Placental pericyte (primary cell): ENCODE data around the gene RAB23.

DNA sequence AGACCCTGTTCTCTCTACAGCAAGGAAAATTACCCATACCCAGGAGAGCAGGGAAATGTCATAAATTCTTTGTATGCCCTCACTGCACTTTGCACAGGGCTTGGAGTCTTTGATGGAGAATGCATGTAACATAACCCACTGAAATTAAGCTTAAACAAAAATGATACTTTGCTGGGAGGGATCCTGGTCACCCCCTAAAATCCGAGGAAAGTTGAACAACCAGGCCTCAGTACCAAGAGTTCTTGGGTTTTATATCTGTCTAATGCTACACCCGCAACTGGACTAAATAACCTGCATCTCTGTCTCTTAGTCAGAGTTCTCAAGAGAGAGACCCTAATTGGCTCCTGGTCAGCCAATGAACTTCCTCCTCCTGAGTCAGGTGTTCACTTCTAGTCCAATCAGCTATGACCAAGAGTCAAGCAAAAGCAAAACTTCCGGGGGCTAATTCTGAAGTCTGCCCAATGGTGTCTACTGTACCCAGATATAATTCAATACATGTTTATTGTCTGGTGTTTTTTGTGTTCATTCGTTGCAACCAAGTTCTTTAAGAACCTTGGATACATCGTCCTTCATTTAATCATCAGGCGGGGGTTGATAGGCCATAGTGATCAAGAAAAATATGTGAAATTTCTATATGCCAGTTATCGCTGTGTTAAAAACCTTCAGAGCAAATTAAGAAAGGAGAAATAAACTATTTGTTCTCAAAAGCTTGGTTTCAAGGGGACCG is 61.0 kb downstream of the GCLC start:
- CAGE, long polyA plus RNA, result no peak

DNA sequence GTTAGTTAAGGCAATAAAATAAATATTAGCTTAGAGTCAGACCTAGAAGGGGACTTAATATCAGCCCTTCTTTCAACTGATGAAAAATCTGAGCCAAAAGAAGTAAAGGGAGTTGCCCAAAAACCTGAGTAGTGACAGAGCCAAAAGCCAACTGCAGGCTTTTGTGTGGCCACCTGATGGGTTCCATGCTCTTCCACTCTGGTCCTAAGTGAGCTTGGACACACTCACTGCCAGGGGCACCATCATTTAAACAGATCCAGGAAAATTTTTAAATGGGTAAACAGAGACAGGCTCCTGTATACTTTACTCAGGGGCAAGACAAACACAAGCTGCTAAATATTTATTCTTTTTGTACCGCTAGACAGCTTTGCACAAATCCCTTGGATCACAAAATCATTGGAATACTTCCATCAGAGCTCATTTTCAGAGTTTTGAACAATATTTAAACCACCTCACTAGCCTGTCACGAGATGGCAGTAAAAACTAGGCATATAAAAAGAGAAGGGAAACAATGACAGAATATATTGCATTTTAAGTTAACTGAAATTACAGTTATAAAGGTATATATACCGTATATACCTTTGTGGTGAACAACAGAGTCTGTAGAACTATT is 31.4 kb downstream of the GCLC start:
- CAGE, long polyA plus RNA, result no peak

DNA sequence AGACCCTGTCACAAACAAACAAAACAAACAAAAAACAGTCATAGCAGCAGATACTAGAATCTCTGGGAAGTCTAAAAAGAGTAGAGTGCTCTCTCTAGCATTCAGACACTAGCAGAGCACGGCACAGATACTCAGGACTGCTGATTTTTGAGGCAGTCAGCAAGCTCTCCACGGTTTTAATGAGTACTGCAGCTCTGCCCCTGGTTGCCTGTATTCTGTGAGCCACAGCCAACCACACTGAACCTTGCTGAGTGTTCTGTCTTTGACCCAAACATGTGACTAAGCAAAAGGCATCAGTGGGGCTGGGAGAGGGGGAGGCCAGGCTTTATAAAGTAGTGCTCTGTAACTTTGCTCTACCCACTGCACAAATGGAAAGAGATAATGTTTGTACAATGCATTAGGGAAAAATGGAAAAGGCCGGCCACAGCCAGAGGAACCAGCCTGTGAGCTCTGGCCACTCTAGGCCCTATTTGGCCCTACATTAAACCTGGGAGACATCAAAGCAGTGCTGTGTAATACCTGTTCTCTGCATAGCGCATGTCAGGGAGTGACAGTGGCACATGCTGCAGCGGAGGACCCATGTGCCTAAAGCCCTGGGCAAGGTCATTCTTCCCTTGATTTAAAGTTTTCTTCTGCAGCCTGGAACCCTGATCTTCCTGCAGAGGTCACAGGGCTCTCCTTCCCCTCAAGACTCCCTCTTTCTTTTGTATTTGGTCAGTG is 22.0 kb downstream of the KLHL31 start:
- CAGE, long polyA plus RNA, result no peak

DNA sequence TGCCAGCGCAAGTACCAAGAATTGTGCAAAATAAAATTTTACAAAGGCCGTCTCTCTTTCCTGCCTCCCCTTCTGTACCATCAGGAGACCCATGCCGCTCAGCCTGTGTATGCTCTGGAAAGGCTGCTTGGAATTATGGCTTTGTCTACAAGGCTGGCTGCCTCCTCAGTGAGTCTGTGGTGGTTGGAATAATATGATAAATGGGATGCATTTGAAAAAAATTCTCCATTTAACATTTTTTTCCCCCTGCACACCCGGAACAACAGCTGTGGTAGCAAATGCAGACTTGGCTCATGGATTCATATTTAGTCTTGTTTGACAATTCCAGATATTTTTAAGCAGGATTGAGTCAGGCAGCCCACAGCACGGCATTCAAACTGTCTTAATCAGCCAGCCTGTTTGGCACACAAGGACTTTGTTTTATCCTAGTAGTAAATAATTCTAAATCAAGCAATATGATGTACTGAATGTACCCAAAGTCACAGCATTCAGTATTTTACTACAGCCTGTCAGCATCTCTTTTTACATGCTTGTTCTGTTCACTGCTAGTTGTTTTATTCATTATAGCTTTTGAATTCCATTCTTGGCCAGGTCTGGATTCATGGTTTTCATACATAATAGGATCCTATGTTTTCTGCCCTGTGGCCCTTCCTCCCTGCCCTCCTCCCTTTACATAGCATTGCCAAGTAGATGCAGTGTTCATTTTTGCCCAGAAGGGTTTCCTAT is 68.0 kb downstream of the LRRC1 start:
- CAGE, long polyA plus RNA, result no peak

DNA sequence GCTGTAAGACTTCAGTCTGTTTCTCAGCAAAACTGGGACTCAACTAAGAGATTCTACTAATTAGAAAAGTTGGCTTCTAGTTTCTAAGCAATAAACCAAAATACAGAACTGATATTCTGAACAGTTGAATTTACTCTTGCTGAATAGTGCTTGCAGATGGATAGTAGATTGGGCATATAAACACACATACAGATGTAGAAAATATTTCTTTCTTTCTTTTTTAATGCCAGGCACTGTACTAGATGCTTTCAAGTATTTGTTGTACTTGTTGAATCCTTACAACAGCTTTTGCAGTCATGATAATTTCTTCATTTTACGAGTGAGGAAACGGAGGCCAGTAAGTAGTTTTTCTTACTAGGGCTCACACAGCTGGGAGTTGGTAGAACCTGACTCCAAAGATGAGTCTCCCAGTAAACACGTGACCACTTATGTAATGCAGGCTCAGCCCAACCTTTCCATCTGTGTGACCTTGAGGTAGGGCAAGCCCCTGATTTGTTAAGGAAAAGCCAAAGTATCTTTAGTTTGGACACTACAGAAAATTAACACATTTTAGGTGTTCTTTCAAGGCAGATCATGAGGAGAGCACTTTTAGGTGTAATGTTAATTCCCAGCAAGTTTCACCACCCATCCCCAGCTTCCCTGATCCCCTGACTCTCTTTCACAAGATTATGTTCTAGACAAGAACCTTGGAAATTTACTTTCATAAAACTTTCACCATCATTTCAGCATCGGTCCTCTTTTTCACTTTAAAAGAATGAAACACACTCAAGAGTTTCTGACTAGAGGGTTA is 111.2 kb downstream of the LRRC1 start:
- CAGE, long polyA plus RNA, result no peak

- CAGE, long polyA plus RNA, result no peak
Observed at GRCh38 chr6:56514451-56514861, 267.1 kb upstream of the COL21A1 start.

DNA sequence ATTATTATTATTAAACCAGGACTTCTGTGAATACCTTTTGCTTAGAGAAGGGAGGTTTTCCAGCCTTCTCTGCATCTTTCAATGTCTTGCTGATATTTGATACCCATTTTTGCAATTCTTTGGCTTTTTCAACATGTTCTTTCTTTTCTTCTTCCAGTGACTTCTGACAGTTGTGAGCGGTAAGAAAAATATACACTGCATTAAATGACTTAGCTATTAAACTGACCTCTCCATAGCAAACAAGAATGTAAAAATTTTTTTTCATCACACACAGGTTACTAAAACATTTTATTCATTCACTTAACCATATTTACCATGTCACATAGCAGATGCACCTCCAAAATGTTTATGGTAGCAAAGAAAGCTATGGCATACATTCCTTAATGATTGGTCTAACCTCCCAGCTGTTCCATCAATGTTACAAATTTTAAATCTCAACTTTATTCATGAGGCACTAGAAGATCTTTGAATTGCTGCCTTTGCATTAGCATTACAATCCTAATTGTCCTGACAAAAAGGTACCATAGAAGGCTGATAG is 340.2 kb downstream of the DST start:
- CAGE, long polyA plus RNA, result no peak

- CAGE, long polyA plus RNA, result no peak
Observed at GRCh38 chr6:56618306-56619467, 335.9 kb downstream of the DST start.

DNA sequence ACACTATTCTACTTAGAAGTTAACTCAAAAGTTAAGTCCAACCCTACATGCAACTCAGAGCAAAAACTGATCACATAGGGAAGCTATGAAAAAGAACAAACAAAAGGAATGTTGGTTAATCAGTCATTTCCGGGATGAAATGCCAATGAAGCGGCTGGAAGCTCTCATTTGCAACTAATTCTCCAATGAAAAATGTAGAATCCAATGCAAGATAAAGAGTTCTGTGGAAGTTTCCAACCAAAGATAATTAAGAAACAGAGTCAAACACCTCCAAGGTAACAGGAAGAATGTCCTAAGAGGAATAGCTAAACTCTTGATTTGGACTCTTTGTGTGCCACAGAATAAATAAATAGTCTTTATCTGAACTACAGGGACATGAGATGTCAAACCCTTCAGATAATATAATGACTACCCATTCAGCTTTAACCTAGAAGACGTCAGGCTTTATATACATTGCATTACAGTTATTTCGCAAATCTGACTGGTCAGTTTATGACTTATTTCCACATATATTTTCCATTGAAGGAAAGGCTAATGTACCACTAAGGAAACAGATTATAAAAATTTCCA is 264.0 kb downstream of the DST start:
- CAGE, long polyA plus RNA, result no peak

DNA sequence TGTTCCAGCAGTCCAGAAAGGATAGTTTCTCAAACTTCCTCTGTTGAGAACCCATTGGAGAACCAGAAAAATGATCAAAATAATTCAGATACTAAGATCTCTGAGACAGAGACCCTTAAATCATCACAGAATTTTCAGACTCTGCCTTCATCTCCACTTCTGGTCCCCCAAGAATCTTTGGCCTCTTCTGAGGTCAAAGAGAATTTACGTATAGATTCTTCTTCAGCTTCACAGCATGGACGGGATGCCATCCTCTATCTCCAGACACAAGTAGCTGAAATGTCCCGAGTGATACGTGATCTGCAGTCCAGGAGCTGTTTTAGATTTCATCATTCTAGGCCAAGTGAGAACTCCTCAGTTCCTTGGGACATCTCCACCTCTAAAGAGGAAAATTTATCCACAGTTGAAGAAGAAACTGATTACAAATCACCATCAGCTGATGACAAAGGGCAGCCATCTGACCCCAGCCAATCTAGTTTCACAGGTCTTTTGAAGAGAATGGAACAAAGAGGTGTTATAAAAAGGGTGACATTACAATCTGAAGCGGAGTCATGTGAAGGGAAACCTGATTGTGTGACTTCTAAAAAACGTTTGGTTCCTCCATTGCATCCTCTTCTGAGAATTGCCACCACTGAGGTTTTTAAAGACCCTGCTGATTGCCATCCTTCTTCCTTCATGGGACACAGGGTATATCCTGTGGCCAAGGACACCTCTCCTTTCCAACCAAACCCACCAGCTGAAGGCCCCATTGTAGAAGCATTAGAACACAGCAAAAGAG is 10.9 kb downstream of the ZNF451 start:
- CAGE, long polyA plus RNA, result no peak

GRCh38 chr6:57147775-57148682 is 24.1 kb upstream of the BAG2 start:
- CAGE, long polyA plus RNA, result no peak

GRCh38 chr6:57172445-57172981 is 387 bp downstream of the BAG2 start:
- CAGE, long polyA plus RNA, result no peak

DNA sequence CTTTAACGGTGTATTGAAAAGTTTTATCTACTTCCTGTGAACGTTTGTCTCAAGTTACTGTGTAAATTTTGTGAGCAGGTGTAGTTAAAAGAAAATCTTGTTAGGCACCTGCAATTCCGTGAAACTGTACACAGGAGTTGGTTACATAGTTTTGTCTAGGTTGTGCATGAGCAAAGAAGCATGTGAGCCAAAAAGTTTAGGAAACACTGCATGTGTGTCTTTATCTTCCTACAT is 1.4 kb downstream of the BAG2 start:
- CAGE, long polyA plus RNA, result no peak

DNA sequence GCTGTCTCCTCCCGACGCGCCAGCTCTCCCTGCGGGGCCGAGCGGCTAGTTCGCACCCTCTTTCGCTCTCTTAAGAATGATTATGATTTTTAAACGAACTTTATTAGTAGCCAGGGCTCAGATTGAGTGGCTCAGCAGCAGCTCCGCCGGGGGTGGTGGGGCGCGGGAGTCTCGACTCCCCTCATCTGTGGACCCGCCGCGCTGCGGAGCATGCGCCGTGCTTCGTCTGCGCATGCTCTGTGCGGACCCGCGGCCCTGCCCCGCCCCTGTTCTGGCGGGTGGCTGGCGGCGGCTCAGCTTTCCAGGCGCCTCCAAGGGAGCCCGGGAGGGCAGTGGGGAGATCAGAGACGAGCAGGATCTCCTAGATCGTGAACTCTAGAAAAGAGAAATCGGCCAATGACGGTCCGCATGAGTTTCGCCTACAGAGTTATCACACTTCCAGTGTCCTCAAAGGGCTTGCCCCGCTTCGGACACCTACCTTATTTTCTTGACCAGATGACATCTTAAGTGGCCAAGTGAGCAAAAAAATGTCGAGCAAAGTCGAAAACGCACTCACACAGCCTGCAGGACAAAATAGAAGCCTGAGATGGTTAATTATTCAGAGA is at the start of gene RAB23:
RAB23 (minus strand) TSS at position 212 of the 605 bp plus-strand sequence.
- CAGE, long polyA plus RNA, result no peak

DNA sequence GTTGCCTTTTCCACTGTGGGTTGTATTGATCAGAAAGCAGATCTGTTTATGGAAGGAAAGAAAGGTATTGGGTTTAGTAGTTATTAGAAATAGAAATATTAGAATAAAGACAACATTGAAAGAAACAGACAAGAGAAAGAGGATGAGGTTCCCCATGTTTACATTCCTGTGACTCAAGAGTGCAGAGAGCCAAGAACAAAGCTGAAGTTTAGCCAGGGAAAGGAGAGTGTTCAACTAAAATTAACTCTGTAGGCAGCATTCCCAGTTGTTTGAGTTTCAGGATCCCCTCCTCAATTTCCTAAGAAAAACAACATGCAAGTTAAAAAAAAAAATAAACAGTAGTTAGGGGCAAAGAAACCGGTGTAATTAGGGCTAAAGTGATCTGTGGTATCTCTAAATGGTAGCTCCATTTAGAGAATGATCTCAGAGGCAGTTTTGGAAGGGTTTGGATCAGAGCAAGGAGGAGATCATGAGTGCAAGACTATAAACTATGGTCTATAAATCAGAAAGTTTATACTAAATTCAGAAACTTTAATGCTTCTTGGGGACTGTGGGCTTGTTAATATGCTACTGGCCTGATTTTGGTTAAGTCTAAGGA is 30.9 kb upstream of the RAB23 start:
- CAGE, long polyA plus RNA, result no peak

DNA sequence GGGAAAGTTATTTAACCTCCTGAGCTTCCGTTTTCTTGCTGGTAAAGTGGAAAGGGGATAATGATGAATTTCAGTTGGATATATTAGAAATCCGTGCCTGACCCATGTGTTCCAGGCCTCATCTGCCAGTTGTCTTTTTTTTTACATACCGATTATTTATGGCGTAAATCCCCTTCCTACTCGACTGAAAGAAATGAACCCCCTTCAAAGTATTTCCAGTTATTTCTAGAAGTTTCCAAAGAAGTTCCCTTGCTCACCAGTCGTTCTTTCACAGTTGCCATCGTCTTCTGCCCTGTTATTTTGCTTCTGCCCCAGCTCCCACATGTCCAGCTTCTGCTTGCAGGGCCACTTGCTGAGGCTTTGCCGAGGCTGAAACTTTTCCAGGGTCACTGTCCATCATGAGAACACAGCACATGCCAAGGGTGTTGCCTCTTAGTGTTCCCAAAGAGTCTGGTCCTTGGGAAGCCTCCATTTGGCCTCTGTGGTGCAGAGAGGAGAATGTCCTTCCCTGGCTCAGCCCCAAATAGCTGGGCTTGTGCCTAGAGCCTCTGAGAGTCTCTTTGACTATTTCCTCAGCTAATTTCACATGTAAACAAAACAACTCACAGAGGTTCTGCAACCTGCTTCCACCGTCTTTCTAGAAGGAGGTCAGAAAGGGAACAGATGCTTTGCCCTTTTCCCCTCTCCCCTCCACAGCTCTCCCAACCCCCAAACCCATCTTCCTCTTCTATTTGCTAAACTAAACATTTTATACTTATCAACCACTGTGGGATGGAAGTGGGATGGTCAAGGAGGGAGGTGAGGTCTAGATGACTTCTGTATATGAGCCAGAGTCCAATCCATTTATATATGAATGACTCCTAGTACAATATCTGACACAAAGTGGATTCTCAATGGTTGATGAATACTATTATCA is 40.3 kb upstream of the RAB23 start:
- CAGE, long polyA plus RNA, result no peak

DNA sequence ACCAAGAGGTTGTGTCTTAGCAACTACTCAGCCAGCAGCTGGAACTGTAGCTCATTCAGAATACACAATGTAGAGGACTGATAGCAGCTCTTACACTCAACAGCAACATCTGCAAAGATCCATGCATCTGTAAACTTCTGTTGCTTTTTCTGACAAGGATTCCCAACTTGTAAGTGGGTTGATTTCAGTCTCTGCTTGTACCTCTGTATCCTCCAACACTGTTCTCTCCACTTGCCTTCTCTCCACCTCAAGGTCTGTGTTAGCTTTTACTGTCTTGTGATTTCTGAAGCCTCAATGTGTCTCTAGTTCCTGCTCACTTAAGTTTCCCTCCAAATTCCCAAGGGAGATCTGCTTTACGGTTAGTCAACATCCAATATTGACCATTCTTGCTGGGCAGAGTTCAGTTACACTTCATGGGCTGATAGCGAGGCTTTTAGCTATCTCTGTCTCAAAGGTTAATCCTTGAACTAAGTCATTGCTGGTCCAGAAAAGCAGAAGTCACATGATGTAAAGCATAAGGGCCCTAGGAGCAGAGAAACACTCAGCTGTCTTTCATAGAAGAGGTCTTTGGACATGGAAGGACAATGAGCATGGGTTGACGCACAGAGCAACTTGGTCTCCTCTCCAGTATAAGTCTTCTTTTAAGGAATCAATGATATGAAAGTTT is 71.7 kb upstream of the LGSN start:
- CAGE, long polyA plus RNA, result no peak

DNA sequence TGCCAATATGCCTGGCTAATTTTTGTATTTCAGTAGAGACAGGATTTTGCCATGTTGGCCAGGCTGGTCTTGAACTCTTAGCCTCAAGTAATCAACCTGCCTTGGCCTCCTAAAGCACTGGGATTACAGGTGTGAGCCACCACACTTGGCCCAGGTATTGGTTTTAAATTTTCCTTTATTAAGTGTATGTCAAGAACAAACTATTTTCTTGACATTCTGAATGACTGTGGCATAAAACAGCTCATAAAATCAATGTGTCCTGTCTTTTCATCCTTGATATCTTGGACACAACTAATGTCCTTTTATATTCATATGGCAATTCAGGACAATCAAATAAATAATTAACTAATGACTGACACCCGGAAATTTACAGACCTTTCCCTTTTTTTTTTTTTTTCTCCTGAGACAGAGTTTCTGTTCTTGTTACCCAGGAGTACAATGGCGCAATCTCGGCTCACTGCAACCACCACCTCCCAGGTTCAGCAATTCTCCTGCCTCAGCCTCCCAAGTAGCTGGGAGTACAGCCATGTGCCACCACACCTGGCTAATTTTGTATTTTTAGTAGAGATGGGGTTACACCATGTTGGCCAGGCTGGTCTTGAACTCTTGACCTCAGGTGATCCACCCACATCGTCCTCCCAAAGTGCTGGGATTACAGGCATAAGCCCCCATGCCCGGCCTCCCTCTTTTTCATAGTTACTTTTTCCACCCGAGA is 107.0 kb upstream of the LGSN start:
- CAGE, long polyA plus RNA, result no peak

GRCh38 chr6:63448337-63448677 is 124.0 kb upstream of the PTP4A1 start:
- CAGE, long polyA plus RNA, result no peak

- CAGE, long polyA plus RNA, result no peak
Observed at GRCh38 chr6:63522350-63522583, 50.0 kb upstream of the PTP4A1 start.